NCI-H460 (cell line): ENCODE results near the genes RGS9BP and SLC7A10.

RAMPAGE:
- cytosol, long total RNA = no peak
- long total RNA = no peak
- nucleus, long total RNA = no peak
These were observed 8.8 kb downstream of the TSHZ3 start for GRCh38 chr19:31340441-31340763.

DNA sequence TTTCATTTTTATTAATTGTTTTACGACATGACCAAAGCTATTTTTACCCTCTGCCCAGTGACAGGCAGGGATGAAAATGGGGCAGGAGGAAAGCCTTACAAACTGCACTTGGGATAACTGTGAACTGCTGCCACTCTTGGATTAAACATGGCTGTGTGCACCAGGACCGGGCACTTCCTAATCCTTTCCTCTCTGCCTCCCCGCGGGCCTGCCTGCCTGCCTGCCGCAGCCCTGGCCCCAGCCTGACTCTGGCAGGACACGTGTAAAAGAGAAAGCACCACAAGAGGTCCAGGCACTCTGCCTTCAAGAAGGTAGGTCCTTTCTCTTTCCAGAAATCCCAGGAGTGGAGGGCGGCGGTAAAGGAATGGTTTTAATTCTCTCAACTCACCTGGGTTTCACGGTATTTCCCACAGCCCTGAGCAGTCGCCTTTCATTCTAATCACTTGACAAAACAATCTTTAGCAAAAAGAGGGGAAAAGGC lies 4.8 kb downstream of the TSHZ3 start:
RAMPAGE:
- cytosol, long total RNA = no peak
- long total RNA = no peak
- nucleus, long total RNA = no peak

DNA sequence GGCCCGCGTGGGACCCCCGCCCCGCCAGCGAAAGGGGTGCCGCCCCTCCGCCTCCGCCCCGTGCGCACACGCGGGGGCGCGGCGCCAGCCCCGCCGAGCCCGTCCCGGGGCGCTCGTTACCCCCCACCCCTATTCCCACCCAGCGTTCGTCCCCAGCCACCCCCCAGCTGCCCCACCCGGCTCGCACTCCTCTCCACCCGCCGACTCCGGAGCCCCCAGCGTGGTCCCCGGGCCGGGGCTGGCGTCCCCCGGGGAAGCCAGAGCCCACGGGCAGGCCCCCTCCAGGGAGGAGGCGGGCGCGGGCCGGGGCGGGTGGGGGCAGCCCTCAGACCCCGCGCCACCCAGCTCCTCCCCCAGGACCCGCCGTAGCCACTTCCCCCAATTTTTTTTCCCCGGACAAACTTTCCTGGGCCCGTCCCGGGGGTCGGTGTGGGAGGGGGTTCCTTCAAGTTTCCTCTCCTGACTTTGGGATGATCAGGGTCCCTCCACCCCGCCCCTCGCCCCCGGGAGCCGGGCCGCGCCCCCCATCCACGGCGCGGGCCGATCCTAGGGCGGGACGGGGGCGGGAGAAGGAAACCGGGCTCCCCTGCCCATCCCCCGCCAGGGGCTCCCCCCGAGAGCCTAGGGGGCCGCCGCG lies 804 bp upstream of the TSHZ3 start:
RAMPAGE:
- cytosol, long total RNA = no peak
- long total RNA = no peak
- nucleus, long total RNA = no peak

GRCh38 chr19:31889817-31890101 lies 455.7 kb upstream of the ZNF507 start:
RAMPAGE:
- cytosol, long total RNA = no peak
- long total RNA = no peak
- nucleus, long total RNA = no peak

DNA sequence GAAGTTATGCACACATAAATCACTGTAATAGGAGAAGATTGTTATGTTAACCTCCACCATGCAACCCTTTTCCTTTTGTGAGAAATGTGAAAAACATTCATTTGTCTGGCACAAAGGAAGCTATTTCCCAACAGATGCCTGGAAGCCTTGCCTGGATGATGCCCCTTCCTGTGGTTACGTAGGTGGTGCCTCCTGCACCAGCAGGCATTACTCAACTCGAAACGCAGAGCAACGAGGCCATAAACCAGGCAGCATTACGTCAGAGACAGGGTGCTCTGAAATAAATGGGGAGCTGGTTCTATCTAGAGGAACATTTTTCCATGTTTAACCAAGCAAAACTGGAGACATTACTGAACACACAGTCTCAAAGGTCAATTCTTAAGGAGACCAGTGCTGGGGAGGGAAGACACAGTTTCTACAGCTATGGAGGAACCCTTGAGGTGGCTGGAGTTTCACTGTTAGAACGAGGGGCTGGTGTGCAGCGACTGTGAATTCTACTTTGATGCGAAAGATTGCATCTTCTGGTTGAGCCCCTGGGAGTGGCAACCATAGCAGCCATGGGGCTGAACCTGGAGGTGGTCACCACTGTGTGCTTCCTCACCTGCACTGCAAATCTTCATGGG lies 327.2 kb upstream of the ZNF507 start:
RAMPAGE:
- cytosol, long total RNA = no peak
- long total RNA = no peak
- nucleus, long total RNA = no peak

RAMPAGE:
- cytosol, long total RNA = no peak
- long total RNA = no peak
- nucleus, long total RNA = no peak
These were observed 732 bp downstream of the PDCD5 start for GRCh38 chr19:32581586-32582257.

DNA sequence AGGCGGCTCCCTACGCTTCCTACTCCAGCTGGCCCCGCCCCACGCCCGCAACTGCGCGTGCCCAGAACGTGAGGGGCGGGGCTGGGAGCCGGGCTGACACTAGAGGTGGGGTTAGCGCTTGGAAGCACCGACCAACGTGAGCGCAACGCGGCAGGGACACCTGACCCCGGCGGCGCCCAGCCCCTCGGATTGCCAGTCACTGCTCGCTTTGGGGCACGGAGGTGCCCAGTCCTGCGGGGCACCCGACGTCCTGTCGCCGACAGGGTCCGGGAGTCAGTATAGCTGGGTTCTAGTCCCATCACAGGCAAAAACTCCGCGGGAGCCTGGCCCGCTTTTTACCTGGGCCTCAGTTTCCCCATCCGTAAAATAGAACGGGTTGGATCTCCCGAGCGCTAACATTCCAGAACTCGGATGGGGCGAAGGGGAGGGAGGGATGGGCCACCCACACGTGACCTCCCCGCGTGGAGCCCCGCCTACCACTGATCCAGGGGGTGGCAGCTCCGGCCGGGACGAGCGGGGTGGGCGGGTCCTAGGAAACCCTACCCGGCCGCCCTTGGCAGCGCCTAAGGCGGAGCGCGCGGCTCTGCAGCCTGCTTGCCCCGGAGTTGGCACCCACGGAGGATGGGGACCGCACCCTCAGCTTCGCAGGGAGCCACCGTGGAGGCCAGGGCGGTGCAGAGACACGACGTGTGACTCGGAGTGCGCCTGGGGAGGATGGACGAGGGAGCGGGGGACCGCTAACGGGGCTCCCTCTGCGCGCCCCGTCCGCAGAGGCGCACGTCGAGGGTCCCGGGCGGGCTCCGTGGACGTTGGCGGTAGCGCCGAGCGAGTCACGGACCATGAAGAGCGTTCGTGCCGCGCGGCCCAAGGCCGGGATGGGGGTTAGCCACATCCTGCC lies at the start of gene RGS9BP:
Gene RGS9BP, plus strand, starts transcription at position 540 of the 898 bp plus-strand sequence.
RAMPAGE:
- cytosol, long total RNA = no peak
- long total RNA = no peak
- nucleus, long total RNA = no peak

GRCh38 chr19:32677645-32678029 lies 2.0 kb downstream of the RGS9BP start:
RAMPAGE:
- cytosol, long total RNA = no peak
- long total RNA = no peak
- nucleus, long total RNA = no peak

DNA sequence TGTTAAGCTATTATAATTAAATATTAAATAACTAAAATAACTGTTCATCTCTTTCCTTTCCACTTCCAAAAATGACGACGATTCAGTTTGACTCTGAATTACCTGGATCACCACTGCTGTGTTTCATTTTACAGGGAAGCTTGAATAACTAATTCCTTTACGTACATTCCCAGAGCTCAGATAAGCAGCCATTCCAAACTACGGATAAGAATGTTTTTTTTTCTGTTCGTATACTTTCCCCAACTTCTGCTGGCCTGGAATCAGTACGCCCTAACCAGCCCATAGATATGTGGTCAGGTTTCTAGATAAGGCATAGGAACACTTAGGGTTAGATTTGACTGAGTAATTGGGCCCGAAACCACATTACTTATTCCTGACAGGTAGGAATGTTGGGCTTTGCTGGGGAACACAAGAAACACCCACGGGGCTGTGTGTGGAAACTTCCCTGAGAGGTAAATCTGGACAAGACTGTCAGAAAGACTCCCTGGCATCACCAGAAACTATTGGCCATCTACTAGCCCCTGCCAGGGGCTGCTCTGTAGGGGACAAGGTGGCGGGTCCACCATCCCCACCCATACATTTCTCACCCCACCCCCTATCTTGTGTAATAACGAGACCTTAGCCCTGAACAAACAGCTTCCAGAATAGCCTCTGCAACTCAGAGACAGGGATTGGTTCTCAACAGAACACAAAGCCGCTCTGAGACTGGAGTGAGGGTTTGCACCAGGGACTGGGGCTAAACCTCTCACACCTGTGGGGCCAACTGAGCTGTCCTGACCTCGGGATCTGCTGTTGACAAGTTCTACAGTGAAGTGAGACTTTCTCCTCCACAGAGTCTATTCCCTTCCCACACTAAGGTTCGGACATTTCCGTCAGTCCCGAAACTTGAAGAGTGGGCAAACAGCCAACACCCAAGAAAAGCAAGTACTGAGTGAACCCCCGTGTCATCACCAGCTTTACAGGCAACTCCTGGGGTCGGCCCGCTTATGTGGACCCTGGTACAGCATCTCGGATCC lies 15.6 kb downstream of the RHPN2 start:
RAMPAGE:
- cytosol, long total RNA = no peak
- long total RNA = no peak
- nucleus, long total RNA = no peak

GRCh38 chr19:33077844-33078635 lies 2.9 kb upstream of the GPATCH1 start:
RAMPAGE:
- cytosol, long total RNA = no peak
- long total RNA = no peak
- nucleus, long total RNA = no peak

GRCh38 chr19:33225713-33226077 lies at the start of gene SLC7A10:
TSS of gene SLC7A10 (minus strand) at chr19:33225850.
RAMPAGE:
- cytosol, long total RNA = no peak
- long total RNA = no peak
- nucleus, long total RNA = no peak

RAMPAGE:
- cytosol, long total RNA = no peak
- long total RNA = no peak
- nucleus, long total RNA = no peak
These were observed 21.1 kb upstream of the SLC7A10 start for GRCh38 chr19:33246608-33247285.

DNA sequence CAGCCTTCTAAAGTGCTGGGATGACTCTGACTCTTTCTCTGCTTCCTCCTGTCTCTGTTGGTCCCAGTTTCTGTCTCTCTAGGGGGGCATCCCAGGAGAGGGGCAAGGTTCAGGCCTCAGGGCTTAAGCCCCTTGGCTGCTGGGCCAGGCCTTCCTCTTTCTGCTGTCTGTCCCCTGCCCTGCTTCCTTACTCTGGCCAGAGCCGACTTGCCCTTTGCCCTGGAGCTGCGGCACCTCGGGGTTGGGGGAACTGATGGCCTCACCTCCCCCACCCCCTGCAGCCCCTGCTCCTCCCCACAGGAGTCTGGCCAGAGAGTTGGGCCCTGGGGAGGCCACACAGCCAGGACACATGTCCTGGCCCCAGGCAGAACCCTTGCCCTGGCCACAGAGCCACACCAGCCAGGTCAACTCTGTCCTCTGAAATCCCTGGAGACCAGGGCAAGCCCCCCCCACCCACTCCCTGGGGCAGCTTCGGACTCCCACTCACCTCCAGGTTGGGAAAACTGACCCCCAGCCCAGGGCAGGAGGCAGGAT lies 23.8 kb downstream of the CEBPA start:
RAMPAGE:
- cytosol, long total RNA = no peak
- long total RNA = no peak
- nucleus, long total RNA = no peak

DNA sequence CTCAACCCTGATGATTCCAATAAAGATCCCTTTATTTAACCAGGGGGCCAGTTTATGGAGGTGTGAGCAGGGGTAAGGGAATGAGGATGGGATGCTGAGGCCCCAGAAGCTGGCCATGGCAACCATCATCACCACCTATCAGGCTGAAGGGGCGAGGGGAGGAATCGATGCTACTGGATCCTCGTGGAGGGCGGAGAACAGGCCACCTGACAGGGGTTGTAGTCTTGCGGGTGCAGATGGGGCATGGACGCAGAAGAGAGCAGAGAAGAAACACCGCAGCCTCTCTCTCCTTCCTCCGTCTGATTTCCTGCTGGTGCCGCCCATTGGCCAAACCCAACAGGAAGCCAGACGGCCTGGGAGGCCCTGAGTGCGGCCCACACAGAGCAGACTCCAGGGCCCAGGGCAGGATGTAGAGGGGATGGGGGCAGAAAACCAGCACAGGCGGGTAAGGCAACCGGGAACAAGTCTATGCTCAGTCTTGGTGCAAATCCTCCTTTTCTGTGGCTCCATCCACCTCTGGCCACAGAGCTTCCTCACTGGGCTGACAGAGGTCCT lies 15.5 kb downstream of the CEBPA start:
RAMPAGE:
- cytosol, long total RNA = no peak
- long total RNA = no peak
- nucleus, long total RNA = no peak

RAMPAGE:
- cytosol, long total RNA = no peak
- long total RNA = no peak
- nucleus, long total RNA = no peak
These were observed 2.1 kb upstream of the CEBPA start for GRCh38 chr19:33304337-33304998.

DNA sequence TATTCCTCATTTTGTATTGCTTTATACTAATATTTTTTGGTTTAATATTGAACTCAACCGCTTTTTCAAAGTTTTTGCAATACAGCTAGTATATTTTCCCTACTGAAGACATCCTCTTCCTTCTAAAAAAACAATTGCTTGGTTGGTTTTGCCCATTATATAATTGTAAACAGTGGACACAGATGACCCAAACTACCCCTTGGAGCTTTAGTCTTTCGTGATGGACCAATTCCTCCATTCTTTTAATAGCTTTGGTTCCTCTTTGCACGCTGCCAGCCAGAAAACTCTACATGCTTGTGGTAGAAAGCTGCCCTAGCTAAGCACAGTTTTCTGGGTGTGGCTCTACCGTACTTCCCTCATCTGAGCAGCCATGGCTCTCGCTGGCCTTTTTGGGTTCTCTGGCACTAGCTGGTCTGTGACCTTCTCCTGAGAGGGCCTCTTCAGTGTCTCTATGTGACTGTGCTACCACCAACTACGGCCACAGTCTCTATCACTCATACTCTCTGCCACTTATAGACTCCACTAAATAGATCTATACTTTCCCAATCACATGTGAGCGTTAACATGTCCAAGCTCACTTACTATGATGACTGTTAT lies 29.9 kb upstream of the CEBPA start:
RAMPAGE:
- cytosol, long total RNA = no peak
- long total RNA = no peak
- nucleus, long total RNA = no peak

GRCh38 chr19:33373890-33374927 lies 700 bp downstream of the CEBPG start:
RAMPAGE:
- cytosol, long total RNA = no peak
- long total RNA = start-site peak on the plus strand at chr19:33374158-33374214, 37 and 70 reads in 2 replicates
- nucleus, long total RNA = no peak

RAMPAGE:
- cytosol, long total RNA = no peak
- long total RNA = no peak
- nucleus, long total RNA = no peak
These were observed 5.6 kb downstream of the CEBPG start for GRCh38 chr19:33379158-33379510.

DNA sequence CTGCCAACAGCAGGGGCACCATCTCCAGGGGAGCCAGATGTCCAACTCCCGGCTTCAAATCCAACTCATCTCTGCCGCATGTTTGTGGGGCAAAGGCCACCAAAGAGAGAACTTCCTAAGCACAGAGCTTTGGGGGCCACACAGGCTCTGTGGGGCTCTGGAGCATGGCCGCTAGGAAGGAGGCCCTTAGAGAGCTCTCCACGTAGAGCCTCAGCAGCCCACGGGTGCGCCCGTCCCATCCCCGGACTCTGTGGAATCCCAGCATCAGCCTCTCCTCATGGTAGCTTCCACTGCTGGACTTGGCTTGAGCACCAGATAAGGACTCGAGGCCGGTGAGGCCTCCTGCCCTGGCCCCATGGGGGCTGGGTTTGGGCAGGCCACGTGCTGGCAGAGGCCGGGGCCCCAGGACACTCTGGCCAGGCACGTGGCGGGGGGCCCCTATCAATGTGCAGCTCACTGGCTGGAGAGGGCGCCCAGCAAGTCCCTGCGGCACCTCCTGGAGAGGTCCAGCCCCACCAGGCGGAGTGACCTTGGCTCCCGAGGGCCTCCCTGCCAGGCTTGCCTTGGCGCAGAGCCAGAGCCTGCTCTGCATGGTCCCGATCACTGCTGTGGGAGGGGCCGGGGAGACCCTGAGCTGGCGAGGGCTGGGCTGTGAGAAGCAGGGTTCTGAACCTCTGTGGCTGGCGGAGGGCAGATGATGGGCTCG lies 18.8 kb downstream of the CEBPG start:
RAMPAGE:
- cytosol, long total RNA = no peak
- long total RNA = no peak
- nucleus, long total RNA = no peak

RAMPAGE:
- cytosol, long total RNA = no peak
- long total RNA = no peak
- nucleus, long total RNA = no peak
These were observed 40.8 kb downstream of the CEBPG start for GRCh38 chr19:33414381-33414670.